SK-MEL-5 (cell line): ENCODE measurements around a stretch of chr18.

DNA sequence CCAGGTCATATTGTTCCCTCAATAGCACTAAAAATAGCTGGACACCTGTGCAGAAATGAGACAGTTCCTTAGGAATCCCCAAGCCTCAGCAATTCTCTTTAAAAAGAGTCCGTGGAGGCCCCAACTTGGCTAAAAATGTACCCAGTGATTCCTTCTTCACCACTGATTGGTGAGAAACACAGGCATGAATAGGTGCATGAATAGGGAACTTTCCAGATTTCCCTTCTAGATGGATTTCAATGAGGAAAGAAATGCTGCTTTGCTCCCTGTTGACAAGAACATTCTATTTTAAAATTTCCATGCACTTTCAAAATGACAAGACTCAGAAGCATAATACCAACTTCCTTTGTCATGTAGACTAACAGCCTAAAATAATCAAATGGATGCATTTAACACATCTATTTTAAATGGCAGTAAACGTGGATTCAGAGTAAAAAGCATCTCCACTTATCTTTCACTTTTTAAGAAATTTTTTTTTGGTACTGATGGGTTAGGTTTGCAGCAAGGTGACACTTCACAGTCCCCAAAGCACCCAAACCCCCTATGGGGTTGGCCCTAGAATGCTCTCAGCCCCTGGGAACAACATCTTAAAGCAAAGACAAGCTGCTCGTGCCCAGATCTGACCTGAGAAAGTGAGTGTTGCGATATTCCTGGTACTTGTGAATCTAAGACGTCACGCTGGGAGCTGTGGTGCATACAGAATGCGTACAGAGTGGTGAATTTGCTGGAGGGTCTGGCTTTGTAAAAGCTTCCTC lies 181.9 kb downstream of the ALPK2 start:
RAMPAGE:
- cytosol, long total RNA: no peak
- long total RNA: no peak
- nucleus, long total RNA: no peak

DNA sequence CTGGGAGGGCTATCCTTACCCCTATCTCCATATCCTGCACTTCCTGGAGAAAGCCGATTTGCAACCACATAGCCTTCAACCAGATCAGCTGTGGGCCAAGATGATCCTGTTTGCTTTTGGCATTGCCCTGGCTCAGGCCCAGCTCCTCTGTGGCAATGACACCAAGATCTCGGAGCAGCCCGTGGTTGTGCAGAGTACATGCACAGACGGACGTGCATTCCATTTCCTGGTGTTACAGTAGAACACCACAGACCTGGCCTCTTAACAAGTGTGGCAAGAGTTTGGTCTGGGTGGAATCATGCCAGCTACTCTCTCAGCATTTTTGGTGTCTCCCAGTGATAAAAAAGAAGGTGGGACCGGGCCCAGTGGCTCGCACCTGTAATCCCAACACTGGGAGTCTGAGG lies 20.0 kb downstream of the MALT1 start:
RAMPAGE:
- cytosol, long total RNA: no peak
- long total RNA: no peak
- nucleus, long total RNA: no peak

RAMPAGE:
- cytosol, long total RNA: no peak
- long total RNA: no peak
- nucleus, long total RNA: no peak
These were observed 83.2 kb upstream of the ZNF532 start for GRCh38 chr18:58781349-58781919.

RAMPAGE:
- cytosol, long total RNA: no peak
- long total RNA: no peak
- nucleus, long total RNA: no peak
These were observed 75.0 kb upstream of the ZNF532 start for GRCh38 chr18:58789336-58790369.

DNA sequence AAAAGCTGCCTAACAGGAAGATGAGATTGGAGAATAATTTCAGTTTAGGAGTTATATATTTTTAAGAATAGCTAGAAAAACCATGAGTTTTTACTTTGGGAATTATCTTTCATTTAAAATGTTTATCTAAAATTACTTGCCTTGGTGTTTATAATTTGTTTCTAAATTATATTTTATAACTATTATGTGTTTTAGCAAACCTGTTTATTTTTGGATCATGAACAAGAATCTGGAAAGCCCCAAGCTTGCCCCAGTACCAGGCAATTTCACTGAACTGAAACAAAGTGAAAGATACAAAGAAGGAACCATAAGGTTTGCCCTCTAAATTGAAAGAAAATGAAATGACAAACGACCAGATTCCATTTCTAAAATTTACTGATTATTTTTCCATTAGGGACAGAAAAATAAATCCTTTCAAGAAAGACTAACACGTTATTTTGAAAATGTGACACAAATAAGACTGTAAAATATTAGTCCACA lies 101.6 kb downstream of the ZNF532 start:
RAMPAGE:
- cytosol, long total RNA: no peak
- long total RNA: no peak
- nucleus, long total RNA: no peak

GRCh38 chr18:58977172-58977572 lies 112.5 kb downstream of the ZNF532 start:
RAMPAGE:
- cytosol, long total RNA: no peak
- long total RNA: no peak
- nucleus, long total RNA: no peak

DNA sequence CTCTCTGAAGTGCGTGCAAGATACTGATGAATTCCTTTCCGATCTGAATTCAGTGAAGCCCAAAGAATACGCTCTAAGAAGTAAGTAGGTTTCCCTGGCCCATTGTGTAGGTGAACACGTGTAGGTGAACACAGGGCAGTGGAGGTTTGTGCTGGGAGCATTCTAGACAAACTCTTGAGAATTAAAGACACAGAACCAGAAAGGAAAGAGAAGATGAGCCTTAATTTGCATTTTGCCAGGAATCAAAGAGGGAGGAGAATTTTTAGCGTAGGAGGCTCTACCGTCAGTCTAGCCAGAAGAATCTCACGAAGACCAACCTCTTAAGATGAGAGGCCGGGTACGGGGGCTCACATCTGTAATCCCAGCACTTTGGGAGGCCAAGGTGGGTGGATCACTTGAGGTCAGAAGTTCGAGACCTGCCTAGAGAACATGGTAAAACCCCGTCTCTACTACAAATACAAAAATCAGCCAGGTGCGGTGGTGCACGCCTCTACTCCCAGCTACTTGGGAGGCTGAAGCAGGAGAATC lies 132.2 kb downstream of the ZNF532 start:
RAMPAGE:
- cytosol, long total RNA: no peak
- long total RNA: no peak
- nucleus, long total RNA: no peak

DNA sequence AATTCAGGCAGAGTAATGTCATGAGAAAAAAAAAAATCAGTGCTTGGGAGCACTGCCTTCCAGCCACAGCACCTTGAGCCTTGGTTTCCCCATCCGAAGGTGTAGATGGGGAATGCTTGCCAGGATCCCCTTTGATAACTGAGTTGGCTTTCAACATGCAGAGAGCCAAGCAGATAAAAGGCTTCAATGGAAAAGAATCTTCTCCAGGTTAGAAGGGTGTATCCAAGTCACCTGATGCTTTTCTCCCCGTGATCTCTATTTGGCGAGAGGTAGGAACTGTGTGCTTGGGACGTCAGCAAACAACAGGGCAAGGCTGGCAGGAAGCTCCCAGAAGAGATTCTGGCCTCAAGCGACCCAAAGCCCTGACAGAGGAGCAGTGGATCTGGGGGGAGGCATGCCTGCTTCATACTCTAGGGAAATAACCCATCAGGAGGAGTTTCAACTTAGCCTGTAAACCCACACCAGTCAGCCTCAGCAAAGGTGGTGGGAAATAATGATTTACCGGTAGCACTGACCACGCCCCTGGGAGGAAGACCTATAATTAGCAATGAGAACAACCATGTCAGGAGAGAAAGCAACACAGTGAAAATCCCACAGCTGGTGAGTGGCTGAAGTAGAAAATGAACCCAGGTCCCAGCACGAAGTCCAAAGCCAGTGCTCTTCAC lies 76.4 kb upstream of the SEC11C start:
RAMPAGE:
- cytosol, long total RNA: no peak
- long total RNA: no peak
- nucleus, long total RNA: no peak

RAMPAGE:
- cytosol, long total RNA: no peak
- long total RNA: no peak
- nucleus, long total RNA: no peak
These were observed 13.2 kb downstream of the LMAN1 start for GRCh38 chr18:59345784-59346295.

DNA sequence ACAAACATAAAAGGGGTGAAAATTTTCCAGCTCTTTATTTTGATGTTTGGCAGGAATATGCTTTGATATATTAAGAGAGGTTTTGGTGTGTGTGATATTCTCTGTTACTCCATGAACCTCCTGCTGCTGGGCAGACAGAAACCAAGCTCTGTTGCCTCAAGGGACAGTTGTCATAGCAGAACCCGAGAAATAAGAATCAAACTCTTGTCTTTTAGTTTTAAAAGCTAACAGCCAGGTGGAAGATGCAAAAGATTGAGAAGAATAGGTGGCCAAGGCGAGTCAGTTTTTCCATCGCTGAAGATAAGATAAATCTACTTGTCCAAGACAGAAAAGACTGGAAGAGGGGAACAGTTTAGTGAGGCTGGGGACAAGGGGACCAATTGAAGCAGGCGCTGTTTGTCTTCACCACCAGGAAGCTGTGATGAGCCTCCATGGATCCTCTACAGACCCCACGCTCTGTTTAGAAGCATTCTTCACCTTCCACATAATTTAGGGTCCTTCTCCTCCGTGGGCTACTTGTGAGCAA lies 23.8 kb downstream of the PMAIP1 start:
RAMPAGE:
- cytosol, long total RNA: no peak
- long total RNA: no peak
- nucleus, long total RNA: no peak

DNA sequence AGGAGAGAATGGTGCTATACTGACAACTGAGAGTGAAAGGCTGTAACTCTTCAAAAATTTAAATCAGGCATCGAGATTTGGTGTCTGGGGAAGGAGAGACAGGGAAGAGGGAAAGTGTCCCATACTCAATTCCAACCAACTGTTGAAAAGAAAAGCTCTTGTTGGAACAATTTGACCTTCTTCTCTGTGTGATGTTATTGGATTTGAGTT lies 126.5 kb downstream of the CDH20 start:
RAMPAGE:
- cytosol, long total RNA: no peak
- long total RNA: no peak
- nucleus, long total RNA: no peak

RAMPAGE:
- cytosol, long total RNA: start-site peak on the plus strand at chr18:61652303-61652309, 31 and 16 reads in 2 replicates
- long total RNA: no peak
- nucleus, long total RNA: no peak
These were observed 240.7 kb downstream of the RNF152 start for GRCh38 chr18:61652153-61652500.

DNA sequence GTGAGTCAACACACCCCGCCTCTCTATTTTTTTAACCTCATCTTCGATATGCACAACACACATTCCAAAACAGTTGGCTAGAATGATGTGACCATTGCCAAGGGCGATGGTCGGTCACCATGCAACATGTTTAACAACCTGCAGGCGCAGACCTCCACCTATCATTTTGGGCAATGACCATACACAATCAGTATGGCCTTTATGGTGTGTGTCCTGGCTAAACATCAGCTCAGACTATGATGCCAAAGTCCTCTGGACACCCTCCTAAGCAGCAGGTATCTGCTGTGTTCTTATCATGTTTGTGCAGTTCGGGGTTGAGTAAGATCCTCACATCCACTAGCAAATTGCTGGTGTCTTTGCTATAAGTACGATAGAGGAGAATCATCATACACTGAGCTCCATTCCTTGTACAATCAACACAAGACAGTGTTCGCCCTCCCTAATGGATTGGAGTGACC lies 7.8 kb upstream of the RNF152 start:
RAMPAGE:
- cytosol, long total RNA: no peak
- long total RNA: no peak
- nucleus, long total RNA: no peak

RAMPAGE:
- cytosol, long total RNA: no peak
- long total RNA: no peak
- nucleus, long total RNA: no peak
These were observed 118.2 kb downstream of the PIGN start for GRCh38 chr18:62068494-62069250.

DNA sequence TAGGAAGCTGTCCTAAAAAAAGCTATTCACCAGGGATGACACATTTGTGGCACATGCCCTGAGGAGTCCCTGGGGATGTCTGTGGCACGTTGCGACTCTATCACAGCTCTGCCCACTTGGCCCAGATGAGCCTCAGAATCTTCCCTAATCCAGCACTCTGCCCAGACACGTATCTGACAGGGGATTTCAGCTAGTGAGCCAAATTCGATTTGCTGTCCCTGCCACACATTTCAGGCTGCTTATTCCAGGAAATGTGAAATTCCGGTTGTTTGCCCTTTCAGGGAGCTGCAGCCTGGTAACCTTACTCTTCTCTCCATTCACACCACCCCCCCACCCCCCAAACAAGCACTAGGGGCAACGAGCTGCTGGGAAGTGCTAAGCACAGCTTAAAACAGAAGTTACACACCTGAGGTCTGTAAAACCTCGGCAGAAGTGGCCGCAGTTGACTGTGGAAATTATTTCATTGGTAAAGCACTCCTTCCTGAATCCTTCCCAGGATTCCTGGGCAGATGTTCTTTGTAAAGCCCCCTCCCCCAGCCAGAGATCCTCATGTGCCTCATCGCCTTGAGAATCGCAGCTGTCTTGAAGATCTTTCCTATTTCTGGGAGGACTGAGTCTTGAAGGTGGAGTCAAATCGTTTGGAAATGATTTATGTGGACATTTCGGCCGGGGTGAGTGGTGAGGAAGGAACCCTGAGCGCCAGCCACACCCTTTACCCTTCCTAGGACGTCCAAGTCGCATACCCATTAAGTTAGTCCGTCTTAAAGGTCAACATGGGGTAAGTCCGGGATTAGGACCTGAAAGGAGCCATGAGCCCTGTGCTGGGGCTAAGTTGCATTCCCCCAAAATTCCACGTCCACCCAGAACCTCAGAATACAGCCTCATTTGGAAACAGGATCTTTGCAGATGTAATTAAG lies 85.0 kb upstream of the ZCCHC2 start:
RAMPAGE:
- cytosol, long total RNA: no peak
- long total RNA: no peak
- nucleus, long total RNA: no peak

RAMPAGE:
- cytosol, long total RNA: no peak
- long total RNA: no peak
- nucleus, long total RNA: no peak
These were observed 37.2 kb upstream of the ZCCHC2 start for GRCh38 chr18:62485577-62485984.

DNA sequence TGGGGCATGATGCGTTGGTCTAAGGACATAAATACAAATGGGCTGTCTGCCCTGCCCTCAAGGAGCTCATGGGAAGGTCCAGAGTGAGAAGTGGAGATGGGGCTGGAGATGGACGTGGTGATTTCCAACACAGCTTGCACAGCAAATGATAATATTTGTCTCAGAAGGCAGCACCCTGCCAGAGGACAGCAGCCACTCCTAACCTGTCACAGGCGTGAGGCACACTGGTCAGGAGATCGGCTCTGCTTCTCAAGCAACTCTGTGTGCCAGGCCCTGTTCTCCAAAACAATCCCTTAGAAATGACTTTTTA lies 25.5 kb upstream of the ZCCHC2 start:
RAMPAGE:
- cytosol, long total RNA: no peak
- long total RNA: no peak
- nucleus, long total RNA: no peak

GRCh38 chr18:62690252-62690728 lies 25.1 kb upstream of the PHLPP1 start:
RAMPAGE:
- cytosol, long total RNA: no peak
- long total RNA: no peak
- nucleus, long total RNA: start-site peak on the minus strand at chr18:62690541-62690605, 41 and 13 reads in 2 replicates

DNA sequence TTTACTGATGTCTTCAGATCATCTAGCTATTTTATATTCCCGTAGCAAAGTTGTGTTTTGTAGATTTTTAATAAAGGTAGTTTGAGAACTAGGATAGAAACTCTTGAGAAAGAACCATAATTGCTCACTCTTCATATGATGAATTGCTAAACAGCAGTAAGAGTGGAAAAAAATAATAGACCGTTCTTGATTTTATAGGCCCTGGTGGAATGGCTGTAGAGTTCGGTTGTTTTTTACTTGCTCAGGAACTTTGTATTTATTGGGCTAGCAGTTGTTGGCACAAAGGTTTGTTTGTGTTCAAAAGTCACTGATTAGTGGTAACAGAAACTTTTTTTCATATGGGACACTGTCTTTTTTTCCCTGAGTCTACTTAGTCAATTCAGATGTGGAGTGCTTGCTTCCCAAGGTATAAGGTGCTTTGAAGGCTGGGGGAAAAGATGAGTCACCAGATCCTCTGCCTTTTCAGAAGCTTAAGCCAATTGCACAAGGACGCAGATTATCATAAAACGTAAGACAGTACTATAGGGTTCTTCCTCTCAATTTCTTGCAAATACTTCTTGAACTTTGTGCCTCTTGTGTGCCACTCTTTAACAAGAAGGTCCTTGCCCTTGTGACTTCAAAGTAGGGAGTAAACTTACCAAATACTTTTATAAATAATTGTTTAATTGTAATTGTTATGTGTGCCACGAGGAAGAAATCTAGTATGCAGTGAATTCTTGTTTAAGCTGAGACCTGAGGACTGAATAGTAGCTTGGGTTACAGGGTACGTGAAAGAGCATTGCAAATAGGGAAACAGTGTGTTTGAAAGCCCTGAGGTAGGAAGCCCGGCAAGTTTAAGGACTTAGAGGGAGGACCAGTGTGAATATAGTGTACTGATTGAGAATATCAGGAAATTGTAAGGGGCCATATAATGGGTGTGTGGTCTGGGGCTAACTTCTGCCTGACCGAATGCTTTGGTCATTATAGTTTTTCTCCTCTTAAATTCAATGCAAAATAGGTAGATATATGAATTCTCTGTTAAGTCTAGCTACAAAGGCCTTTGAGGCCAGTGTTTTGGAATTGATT lies 26.0 kb downstream of the PHLPP1 start:
RAMPAGE:
- cytosol, long total RNA: no peak
- long total RNA: no peak
- nucleus, long total RNA: no peak

GRCh38 chr18:63003062-63003400 lies 287.7 kb downstream of the PHLPP1 start:
RAMPAGE:
- cytosol, long total RNA: no peak
- long total RNA: no peak
- nucleus, long total RNA: no peak